ENCODE results near the gene ADCY2.

DNA sequence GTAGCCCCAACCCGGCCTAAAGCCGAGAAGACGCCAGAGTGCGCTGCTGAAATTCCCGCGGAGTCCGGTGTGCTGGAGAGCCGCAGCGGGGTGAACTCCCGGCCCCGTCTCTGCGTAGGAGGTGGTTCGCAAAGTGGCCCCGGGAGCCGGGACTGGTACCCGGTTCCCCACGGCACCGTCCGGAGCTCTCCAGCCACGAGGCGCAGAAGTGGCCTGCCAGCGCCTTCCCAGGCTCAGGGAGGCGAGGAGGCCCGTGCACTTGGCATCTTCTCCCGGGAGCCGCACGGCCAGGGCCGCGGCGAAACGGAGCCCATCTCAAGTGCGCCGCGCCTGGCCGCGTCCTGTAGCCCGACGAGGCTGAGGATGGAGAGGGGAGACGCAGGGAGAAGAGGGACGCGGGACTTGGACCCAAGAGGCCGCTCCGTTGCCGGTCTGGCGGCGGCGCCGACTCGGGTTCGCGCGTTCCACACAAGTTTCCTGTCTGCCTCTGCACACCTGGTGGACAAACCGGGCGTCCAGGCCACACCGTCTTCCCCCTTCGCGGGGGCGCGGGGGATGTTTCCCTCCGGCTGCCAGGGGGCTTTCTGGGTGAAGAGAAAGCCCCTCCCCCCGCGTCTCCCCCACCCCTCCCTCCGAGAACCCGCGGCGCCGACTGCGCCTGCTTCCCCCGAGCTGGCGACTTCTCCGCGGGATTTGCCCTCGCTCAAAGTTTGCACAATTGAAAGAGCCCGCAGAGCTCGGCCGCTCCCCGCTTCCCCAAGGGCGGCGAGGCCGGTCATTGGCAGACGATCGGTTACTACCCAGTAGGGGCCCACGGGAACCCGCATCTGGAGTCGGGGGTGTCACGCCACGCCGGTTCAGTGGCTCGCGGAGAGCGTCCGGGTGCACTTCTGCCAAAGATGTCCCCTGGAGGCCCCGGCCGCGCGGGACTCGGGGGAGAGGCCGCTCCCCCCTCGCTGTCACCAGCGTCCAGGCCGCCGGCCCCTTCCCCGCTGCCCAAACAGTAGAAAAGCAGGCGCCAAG is 837 bp upstream of the IRX1 start:
- RRBS, result 6% methylated on average over 53 of the region's 104 CpGs

DNA sequence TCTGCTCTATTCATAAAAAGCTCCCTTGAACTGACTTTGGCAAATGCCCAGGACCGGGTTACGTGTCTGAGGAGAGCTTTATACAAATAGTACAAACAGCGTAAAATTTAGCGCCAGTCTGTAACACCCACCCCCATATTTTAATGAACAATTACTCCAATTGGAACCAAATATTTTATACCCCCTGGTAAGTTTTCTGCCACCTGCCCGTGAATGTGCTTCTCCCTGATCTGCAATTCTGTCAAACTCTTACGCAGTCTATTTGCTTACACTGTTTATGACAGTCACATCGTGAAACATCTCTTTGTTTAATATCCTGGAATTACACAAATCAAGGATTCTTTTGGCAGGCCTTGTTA is 145.5 kb downstream of the IRX1 start:
- RRBS, result no CpG with 5 or more reads among the region's 7 CpGs

- RRBS, result no CpG with 5 or more reads among the region's 8 CpGs
Measured at GRCh38 chr5:3741559-3741908, 145.9 kb downstream of the IRX1 start.

- RRBS, result no CpG with 5 or more reads among the region's 2 CpGs
Measured at GRCh38 chr5:5124510-5124784, 15.7 kb upstream of the ADAMTS16 start.

GRCh38 chr5:5179158-5179448 is 39.0 kb downstream of the ADAMTS16 start:
- RRBS, result no CpG with 5 or more reads among the region's 3 CpGs

DNA sequence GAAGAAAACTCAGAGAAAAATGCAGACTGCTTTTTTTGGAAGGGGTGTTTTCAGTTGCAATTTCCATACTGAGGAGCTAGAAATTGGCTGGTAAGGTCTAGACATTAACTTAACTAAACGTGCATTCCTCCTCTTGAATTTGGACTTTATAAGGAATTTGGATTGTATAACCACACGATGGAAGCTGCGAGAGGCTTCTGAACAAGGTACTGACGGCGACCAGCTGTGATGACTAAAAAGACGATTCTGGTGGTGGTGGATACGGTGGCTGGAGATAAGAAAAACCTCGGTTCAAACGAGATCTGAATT is 944 bp upstream of the ICE1 start:
- RRBS, result no CpG with 5 or more reads among the region's 9 CpGs

GRCh38 chr5:5421888-5422512 is 477 bp upstream of the ICE1 start:
- RRBS, result 8% methylated on average over 5 of the region's 46 CpGs

GRCh38 chr5:6158909-6159378 is 219.4 kb downstream of the MED10 start:
- RRBS, result no CpG with 5 or more reads among the region's 5 CpGs

GRCh38 chr5:6261828-6262027 is 116.6 kb downstream of the MED10 start:
- RRBS, result no CpG with 5 or more reads among the region's 1 CpG

GRCh38 chr5:6430297-6430796 is 18.3 kb upstream of the UBE2QL1 start:
- RRBS, result 85% methylated on average over 1 of the region's 8 CpGs

GRCh38 chr5:6455416-6456042 is 6.9 kb downstream of the UBE2QL1 start:
- RRBS, result no CpG with 5 or more reads among the region's 10 CpGs

GRCh38 chr5:6609382-6610184 is 23.3 kb downstream of the NSUN2 start:
- RRBS, result 96% methylated on average over 2 of the region's 8 CpGs

DNA sequence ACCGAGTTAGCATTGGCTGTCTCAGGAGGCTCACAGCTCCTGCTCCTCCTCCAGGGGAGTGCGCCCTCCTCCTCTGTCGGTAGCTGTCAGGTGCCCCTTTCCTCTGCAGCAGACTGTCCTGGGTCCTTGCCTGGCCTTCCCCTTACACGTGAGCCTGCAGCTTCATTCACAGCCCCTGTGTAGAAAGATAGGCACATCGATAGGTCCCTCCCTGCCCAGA is 17.1 kb downstream of the TENT4A start:
- RRBS, result no CpG with 5 or more reads among the region's 5 CpGs

- RRBS, result no CpG with 5 or more reads among the region's 11 CpGs
Measured at GRCh38 chr5:6757077-6757862, 44.0 kb downstream of the TENT4A start.

GRCh38 chr5:6772847-6774050 is 60.0 kb downstream of the TENT4A start:
- RRBS, result 63% methylated on average over 4 of the region's 60 CpGs

DNA sequence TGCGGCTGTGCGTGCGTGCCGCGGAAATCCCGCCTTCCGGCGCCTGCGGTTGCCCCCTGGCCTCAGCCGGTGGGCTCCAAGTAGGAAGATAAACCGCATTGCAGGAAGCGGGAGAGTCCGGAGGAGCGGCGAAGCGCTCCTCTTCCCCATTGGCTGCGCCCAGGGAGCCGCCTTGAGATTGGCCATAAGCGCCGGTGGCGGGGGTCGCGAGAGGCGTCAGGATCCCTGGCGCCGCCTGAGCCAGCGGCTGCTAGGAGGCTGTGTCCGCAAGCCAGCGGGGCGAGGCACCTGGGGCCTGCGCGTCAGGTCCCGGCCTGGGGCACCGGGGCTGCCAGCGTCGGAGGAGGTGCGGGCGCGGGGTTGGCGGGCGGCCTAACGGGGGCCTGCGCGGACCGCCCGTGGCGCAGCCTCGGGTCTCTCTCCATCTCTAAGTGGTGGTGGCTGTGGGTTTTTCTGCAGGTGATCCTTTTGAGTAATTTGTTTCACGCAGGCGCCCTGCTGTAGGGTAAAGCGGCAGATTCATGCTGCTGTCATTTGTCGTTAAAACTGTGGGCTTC is 106.2 kb upstream of the ADCY2 start:
- RRBS, result 90% methylated on average over 5 of the region's 52 CpGs

DNA sequence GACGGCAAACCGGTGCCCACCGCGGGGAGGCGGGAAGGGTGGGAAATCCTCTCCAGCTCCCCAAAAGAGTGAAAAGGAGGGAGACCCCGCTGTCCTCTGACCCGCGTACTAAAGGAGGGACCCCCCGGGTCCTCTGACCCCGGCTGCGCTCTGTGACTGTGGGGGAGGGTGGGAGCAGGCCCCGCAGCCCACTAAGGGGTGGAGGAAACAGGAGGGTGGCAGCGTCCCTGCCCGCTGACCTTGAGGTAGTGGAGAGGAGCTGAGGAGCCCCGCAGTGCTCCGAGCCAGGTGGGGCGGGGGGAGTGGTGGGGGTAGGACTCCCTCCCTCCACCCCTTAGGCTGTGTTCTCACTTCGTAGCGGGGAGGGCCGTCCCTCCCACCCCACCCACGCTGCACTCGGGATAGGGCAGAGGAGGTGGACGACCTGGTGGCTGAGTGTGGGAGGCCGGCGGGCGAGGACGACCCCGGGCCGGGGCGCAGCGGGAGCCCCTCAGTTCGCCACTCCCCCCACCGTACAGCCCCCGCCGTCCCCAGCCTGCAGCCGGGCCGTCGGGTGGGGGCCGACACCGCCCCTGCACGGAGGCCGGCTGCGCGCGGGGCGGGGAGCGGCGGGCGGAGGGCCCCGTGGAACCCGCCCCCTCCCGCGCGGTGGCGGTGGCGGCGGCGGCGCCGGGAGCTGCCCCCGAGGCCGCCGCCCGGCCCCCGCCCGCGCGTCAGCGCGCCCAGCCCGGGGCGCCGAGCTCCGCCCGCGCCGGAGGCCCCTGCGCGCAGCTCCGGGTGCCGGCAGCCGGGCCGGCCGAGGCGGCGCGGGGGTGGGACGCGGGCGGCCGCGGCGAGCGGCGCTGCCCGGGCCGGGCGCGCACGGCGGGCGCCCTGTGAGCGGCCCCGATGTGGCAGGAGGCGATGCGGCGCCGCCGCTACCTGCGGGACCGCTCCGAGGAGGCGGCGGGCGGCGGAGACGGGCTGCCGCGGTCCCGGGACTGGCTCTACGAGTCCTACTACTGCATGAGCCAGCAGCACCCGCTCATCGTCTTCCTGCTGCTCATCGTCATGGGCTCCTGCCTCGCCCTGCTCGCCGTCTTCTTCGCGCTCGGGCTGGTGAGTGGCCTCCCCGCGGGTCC is at the start of gene ADCY2:
ADCY2 (plus strand) TSS at position 730 of the 1,121 bp plus-strand sequence.
- RRBS, result 3% methylated on average over 46 of the region's 132 CpGs

GRCh38 chr5:7397024-7397590 is 1.2 kb downstream of the ADCY2 start:
- RRBS, result no CpG with 5 or more reads among the region's 11 CpGs

DNA sequence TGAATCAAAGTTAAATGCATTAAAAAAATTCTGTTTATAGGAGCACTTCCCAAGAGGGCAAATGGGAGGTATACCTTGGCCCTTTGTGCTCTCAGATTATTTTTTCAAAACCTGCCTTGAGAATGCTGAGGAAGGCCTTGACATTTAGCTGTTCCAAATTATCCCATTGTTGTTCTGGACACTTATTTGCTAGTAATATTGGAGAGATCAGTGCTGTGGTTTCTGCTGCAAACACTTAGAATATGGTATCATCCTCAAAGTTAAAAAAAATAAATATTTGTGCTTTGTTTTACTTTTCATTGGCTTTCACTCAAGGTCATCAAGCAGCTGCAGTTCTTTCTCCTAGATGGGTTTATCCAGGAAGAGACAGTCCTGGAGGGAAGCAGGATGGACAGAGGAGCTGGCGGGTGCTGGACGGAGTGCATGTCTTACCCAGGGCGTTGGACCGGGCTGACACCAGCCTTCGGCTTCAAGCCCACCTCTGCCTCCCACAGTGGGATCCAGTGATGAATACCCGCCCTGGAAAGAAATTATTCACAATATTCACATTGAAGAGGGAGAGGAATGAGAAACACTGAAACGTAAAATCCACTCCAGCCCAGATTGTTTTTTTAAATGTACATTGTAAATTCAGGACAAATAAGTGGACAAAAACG is 193.6 kb downstream of the MTRR start:
- RRBS, result no CpG with 5 or more reads among the region's 8 CpGs

DNA sequence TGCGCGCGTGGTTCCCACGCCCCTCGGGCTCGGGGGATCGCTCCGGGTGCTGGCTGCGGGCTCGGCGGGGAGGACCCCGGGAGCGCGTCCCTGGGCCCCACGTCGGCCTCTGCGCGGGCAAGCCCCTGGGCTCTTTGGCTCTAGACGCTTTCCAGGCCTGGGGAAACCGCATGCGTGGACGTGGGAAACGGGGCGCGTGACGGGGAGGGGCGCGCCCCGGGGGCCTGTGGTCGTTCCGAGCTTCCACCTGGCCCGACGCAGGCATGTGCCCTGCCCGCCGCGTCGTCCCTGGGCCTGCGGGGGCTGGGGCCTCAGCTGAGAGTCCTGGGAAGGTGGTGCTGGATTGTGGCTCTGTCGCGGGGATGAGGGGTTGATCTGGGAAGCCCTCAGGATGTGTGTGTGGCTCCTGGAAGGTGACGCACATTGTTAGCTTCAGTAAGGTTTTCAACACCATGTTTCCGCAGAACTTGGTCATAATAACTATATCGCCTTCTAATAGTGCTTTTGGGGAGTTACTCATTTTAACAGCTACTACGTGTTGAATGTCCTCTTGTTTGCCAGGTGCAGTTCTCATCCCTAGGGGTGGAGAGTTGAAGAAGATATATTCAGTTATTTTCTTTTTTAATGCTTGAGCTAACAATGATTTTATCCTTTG is 589.0 kb downstream of the MTRR start:
- RRBS, result 28% methylated on average over 5 of the region's 44 CpGs

Measured in islet of Langerhans (tissue), 1 donor.